ENCODE data around the gene PSMC6.

DNA sequence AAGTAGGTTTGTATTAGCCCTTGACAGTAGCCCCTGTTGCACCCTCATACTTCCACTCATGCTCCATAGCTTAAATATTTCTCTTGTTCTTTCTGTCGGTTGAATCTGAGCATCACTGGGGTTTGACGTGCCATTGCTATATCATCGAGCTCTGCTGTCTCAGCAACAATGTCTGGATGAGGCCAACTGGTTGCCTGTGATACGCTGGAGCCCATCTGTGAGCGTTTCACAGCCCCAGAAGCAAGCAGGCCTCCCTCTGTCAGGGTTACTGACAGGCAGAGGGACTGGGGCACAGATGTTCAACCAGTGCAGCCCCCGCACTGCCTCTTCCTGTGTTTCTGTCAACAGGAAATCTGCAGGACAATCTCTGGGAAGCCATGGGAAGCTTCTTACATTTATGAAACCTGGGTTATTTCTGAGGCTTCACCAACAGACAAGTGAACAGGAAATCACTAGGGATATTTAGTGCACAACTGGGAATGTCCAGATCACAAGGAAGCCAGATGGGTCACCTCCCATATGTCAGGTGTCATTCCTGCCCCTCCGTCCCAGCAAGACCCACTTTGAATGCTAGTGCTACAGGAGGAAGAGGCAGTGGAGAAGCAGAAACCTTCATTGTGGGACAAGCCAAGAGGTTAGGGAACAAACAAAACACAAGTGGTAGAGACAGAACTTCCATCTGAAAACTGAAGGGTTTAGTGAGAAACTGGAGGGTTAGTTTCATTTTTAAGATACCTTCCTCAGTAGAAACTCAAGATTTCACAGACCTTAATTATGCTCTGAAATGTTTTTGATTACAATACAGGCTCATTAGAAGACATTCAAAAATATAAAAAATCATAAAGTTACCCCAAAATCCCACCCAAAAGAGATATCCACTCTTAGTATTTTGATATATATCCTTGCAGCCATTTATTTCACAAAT lies 24.1 kb downstream of the DMAC2L start:
- PRO-cap, result no peak

- PRO-cap, result no peak
These were observed 30.2 kb downstream of the CDKL1 start for GRCh38 chr14:50366279-50367125.

- PRO-cap, result no peak
These were observed 16.9 kb downstream of the MAP4K5 start for GRCh38 chr14:50515222-50516091.

DNA sequence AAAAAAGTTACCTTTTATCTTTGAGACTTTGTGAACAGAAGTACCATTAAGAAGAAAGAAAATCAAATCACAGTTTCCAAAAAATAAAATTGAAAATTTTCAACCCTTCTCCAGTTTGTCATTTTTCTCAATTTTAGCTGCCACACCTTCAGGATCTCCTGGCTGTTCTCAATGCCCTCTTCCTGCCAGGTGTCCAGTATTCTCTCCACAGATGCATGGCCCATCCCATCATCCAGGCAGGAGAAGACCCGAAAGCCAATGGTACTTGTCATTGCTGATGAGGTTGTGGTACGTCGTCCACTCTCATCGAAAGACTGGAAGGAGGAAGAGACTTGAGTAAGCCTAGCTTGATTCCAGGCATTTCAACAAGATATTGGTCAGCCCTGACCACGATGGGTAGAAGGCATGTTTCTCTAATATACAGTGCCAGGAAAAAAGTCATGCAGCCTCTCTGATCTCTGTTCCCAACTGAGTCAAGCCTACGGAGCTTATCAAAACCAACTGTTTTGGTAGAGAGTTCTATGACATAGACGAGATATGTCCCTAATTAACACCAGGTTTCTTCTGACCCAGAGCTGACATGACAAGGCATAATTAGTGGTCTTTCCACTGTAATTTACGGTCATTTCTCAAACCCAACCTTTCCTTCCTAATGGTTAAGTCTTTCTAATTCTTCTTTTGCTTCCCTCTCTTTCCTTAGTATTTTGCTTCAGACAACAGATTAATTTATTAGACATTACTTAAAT lies 58.6 kb downstream of the NIN start:
- PRO-cap, result no peak

DNA sequence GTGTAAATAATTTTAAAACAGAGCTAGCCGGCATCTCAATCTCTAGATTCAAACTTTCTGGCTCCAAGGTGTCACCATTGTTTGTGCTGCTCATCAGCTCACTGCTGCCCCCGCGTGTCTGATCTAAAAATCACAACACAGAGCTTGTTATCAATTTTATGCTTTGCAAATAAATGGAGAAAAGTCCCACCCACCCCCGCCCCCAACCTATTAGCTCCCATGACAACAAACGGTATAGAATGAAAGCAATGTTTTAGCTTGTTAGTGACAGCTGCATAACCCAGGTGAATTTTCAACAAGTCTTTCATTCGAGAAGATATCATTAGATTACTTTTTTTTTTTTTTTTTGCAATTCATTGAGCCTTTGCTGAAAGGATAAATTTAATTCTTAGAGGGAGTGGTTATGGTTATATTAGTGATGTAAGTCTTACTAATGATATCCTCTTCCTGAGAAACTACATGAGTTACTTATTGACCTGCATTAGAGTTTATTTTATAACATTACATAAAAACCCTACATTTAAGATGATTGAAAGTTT lies 11.2 kb upstream of the ABHD12B start:
- PRO-cap, result no peak

DNA sequence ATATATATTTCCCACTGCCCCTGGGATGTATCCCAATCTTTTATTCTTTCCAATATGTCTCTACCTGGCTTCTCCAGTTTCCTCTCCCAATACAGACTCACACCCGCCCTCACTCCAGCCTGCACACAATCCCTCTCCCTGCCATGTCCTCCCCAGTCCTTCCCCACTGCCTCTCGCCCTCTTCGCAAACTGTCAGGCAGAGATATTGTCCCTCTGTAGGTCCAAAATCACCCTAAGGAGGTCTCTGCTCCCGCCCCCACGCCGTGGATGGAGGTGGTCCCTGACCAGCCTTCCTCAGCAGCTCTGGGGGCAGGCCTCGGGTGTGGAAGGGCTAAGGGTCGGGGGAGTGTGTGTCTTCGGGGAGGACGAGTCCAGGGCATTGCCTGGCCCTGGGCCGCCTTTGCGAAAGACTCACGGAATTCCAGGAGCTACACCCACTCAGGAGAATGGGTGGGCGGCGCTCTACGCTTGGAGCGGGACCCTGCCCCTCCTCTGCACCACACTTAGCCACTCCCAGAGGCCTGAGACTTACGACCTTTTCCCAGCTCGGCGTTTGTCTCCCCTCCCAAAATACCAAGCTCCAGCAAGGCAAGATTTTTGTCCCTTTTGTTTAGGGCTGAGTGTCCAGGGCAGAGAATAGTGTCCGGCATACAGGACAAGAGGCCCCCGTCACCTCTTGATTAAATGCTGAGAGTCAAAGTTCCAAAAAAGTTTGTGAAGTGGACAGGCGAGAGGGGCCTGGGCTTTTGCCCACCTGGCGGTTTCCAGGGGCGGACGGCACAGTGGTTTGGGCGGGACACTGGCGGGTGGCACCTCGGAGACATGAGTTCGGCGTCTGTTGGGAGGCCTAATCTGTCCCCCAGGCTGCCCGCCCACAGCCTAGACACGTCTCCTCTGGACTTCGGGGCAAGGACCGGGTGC lies 884 bp downstream of the PYGL start:
- PRO-cap, result no peak

DNA sequence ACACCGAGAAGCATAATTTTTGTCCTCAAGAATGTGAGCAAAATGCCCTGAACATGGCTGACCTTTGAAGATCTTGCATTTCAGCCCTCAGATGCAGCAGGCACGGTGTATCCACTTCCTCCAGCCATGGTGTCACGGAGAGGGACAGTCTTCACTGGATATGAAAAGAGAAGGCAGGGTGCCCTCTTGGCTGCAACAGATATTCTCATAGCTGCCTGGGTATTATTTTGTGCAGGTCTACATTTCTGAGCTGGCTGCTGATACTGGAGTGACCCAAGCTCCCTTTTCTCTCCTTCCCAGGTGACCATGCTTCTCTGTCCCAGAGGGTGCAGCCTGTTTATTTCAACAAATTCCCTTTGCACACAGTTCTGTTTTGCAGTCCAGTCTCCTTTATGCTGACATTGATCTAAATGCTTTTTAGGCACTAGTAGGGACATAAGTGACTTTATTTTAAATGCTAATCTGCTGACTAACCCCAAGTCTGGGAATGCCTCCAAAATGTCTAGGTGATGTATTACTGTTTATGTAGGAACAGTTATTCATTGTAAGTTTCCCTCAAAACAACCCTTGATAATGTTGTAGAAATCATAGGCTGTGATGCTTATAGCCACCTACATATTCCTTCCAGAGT lies 17.4 kb upstream of the PYGL start:
- PRO-cap, result no peak

GRCh38 chr14:51095849-51096519 lies 1.1 kb upstream of the TRIM9 start:
- PRO-cap, result no peak

GRCh38 chr14:51328113-51328645 lies 88.1 kb downstream of the TMX1 start:
- PRO-cap, result no peak

- PRO-cap, result no peak
These were observed 93.3 kb downstream of the TMX1 start for GRCh38 chr14:51333420-51333727.

DNA sequence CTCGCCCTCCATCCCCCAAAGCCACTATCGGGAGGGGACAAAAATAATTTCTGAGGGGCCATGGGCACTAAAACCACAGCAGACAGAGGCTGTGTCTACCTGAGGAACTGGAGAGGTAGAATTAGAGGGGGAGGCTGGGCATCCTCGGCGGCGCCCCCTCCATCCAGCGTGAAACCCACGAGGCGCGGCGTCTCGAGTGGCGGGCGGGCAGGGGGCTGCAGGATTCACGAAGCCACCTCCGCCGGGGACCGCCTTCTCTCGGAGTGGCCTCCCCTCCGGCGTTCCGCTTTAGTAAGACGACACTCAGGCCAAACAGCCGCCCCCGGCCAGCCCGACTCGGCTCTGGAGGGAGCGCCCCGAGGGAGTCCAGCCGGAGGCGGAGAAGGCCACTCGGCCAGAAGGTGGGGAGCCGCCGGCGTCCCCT lies 585 bp upstream of the FRMD6 start:
- PRO-cap, result unidirectional peak, minus-strand start at position 265 of the sequence; unidirectional peak, minus-strand start at position 344 of the sequence

DNA sequence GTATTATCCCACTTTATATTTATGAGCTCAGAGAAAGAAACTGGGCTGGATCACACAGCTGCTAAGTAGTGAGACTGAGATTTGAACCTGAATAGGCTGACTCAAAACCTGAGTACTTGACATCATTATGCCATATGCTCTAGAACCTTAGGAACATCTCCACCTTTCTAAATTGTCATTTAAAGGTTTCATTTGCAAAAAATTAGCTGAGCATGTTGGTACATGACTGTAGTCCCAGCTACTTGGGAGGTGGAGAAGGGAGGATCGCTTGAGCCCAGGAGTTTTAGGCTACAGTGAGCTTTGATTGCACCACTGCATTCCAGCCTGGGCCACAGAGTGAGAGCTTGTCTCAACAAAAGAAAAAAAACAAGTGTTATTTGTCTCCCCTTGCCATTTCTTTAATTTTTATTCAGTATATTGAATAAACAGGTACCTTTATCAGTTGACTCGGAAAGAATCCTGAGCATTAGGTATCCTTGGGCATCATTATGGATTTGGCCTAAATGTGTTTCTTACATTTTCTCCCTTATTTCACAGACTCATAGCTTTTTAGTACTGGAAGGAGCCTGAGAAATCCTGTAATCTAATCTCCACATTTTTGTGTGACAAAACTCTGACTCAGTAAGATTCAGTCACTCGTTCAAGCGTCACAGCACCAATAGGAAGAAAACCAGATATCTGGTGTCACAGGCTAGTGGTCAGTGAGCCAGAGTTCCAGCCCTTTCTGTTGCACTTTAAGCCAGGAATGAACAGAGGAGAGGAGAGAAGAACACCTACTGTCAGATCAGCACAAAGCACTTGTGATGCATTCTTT lies 11.7 kb upstream of the NID2 start:
- PRO-cap, result no peak

- PRO-cap, result no peak
These were observed 677 bp upstream of the PTGDR start for GRCh38 chr14:52266828-52267214.

- PRO-cap, result no peak
These were observed 35.6 kb downstream of the ERO1A start for GRCh38 chr14:52659603-52660349.

GRCh38 chr14:52706739-52708020 lies at the start of gene PSMC6:
Gene PSMC6, plus strand, starts transcription at chr14:52707200.
- PRO-cap, result no peak

DNA sequence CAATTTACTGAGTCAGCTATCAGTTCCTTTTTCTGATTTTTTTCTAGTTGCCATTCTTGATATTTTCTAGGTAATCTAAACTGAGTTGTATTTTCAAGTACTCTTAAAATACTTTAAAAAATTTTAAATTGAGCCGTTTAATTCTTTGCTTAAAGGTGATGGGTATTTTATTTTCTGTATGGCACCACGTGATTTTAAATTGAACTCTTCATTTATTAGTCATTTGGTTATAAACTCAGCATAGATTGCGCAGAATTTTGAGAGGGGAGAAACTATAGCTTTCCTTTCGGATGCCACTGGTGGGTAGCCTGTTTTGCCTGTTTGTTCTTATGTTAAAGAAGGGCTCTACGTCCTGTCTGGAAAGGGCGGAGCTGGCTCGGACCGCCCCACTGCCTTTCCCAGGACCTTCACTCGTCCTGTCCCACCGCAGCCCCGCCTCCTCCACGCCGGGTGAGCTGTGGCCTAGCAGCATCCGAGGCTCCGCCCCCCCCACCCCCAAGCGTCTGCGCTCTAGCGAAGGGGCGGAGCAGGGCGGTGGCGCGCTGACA lies 367 bp upstream of the STYX start:
- PRO-cap, result no peak

- PRO-cap, result no peak
These were observed 20.0 kb downstream of the GNPNAT1 start for GRCh38 chr14:52771336-52771948.

GRCh38 chr14:52864630-52865146 lies 73.3 kb upstream of the GNPNAT1 start:
- PRO-cap, result no peak

DNA sequence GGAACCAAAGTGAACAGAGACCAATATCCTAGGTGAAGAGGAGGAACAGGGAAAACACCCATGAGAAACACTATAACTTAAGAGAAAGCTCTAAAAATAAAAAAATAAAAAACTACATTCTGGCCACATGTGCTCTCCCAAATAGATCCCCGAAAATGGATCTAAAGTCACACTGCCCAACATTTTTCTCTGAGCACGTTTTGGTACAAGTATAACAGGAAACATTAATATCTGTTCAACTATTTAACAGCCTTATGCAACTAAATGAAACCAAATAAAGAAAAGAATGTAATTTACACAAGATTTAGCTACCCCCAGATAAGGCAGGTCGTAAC lies 31.1 kb downstream of the FERMT2 start:
- PRO-cap, result no peak

DNA sequence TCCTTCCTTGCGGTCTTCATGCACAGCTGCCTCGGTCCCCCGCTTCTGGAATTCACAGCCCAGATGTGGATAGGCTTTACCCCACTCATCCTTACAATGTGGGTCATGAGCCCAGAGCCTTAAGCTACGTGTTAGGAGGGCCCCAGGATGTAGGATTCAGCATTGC lies 239 bp upstream of the DDHD1 start:
- PRO-cap, result no peak

Measured in neutrophil (primary cell).